Lung (tissue), 4 donors: ENCODE data around the genes ARHGEF33, SOS1 and PKDCC.

DNA sequence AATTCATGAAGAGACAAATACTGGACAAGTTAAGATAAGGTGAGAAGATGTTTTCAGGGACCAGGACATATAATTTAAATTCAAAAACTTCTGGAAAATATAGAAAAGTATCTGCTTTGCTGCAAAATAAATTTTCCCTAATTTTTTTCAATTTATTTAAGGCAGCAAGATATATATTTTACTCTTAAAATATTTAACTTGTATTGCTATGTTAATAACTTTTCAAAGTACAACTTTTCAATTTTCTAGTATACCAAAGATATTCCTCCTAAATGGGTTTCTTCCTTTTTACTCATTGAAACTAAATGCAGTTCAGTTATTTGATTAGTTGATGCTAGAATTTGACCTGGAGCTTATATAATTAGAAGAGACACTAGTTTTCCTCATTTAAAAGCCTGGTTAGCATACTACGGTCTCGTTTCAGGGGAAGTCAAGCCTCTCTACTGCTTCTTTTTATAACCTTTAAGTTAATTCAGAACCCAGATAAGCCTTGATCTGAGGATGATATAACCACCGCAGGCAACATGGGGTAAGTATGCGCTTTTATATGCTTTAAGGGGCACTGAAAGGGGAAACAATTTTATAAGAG, at the start of gene ARHGEF33:
Gene ARHGEF33 (plus strand): TSS at position 418 of the 589 bp plus-strand sequence.
- PRO-cap = no peak
- RAMPAGE, long total RNA = no peak
- RRBS = no CpG with 5 or more reads among the region's 4 CpGs

DNA sequence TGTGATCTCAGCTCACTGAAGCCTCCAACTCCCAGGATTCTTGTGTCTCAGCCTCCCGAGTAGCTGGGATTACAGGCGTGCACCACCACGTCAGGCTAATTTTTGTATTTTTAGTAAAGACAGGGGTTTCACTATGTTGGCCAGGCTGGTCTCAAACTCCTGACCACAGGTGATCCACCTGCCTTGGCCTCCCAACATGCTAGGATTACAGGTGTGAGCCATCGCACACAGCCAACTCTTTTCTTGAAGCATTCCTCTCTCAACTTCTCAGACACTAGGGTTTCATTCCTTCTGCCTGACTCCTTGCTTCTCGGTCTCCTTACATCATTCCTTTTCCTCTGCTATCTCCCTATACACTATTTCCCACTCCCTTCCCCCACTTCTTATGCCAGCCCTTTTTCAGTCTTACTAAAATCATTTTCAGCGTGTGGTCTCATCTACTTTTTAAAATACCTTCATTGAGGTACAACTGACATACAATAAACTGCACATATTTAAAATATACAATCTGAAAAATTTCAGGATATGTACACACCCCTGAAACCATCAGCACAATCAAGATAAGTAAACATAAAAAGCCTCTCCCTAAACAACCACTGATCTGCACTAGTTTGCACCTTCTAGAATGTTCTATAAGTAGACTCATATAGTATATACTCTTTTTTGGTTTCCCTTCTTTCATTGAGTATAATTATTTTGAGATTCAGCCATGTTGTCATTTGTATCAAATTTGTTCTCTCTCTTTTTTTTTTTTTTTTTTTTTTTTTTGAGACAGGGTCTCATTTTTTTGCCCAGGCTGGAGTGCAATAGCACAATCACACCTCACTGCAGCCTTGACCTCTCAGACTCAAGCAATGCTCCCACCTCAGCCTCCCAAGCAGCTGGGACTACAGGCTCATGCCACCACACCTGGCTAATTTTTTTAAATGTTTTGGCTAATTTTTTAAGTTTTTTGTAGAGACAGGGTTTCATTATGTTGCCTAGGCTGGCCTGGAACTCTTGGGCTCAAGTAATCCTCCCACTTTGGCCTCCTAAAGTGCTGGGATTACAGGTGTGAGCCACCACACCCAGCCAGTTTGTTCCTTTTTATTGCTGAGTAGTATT, 5.8 kb downstream of the SOS1 start:
- PRO-cap = no peak
- RAMPAGE, long total RNA = no peak
- RRBS = no CpG with 5 or more reads among the region's 6 CpGs

GRCh38 chr2:39120985-39121285, at the start of gene SOS1:
TSS of gene SOS1 (minus strand) at chr2:39121051.
- PRO-cap = bidirectional peak, plus-strand start at chr2:39121116, minus-strand start at chr2:39121035
- RAMPAGE, long total RNA = no peak
- RRBS = 1% methylated on average over 7 of the region's 23 CpGs

- PRO-cap = no peak
- RAMPAGE, long total RNA = no peak
- RRBS = no CpG with 5 or more reads among the region's 11 CpGs
Measured at GRCh38 chr2:39216847-39217374, 96.1 kb upstream of the SOS1 start.

DNA sequence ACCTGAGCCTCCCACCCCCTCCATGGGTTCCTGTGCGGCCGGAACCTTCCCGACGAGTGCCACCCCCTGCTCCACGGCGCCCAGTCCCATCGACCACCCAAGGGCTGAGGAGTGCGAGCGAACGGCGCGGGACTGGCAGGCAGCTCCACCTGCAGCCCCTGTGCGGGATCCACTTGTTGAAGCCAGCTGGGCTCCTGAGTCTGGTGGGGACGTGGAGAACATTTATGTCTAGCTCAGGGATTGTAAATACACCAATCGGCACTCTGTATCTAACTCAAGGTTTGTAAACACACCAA, 123.6 kb upstream of the SOS1 start:
- PRO-cap = no peak
- RAMPAGE, long total RNA = no peak
- RRBS = no CpG with 5 or more reads among the region's 15 CpGs

DNA sequence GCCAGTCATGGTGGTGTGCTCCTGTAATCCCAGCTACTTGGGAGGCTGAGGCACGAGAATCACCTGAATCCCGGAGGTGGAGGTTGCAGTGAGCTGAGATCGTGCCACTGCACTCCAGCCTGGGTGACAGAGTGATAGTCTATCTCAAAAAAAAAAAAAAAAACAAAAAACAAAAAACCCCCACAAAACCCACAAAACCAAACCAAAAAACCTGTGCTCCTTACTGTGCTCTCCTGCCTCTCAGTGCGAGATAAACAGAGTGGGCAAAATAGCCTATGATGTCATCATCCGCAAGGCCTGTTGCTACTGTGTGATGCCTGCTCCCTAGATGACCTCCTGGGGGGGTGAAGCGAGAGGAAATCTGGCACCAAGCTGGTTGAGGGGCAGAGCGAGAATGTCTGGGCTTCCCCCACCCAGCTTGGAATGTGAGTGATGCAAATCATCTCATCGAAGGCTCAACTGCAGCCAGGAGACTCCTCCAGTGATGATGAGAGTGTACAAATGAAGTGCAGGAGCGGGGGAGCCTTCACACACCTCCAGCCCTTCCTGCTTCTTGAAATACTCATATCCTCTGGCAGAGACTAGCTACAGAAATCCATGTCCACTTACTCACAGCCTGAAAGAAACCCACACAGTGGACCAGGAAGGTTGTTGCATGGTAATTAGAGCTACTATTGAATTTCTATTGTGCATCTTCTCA, 57.7 kb upstream of the MAP4K3 start:
- PRO-cap = no peak
- RAMPAGE, long total RNA = no peak
- RRBS = no CpG with 5 or more reads among the region's 9 CpGs

DNA sequence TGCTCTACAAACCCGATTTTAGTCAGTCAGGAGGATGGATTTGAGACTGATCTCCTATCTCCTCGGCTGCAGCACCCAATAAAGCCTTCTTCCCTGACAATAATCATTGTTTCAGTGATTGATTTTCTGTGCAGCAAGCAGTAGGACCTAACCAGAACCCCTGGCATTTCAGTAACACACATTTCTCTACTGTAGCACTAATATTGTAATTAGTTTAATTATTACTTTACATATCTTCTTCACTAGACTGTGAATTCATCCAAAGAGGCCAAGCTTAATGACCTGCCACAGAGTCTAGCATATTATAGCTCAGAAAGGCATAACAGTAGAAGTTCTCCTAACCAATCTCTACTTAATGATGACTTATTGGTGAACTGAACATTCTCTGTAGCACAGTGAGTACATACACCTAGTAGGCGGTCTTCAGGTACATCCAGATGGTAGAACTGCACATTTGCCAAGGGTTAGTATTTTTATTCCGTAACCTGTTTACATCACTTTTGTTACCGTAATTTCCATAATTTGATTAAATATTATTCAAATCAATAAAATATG, 69.9 kb downstream of the SLC8A1 start:
- PRO-cap = no peak
- RAMPAGE, long total RNA = no peak
- RRBS = no CpG with 5 or more reads among the region's 5 CpGs

GRCh38 chr2:40716965-40717345, 265.1 kb upstream of the SLC8A1 start:
- PRO-cap = no peak
- RAMPAGE, long total RNA = no peak
- RRBS = no CpG with 5 or more reads among the region's 2 CpGs

- PRO-cap = no peak
- RAMPAGE, long total RNA = no peak
Measured at GRCh38 chr2:41736384-41736599, 311.5 kb upstream of the PKDCC start.

DNA sequence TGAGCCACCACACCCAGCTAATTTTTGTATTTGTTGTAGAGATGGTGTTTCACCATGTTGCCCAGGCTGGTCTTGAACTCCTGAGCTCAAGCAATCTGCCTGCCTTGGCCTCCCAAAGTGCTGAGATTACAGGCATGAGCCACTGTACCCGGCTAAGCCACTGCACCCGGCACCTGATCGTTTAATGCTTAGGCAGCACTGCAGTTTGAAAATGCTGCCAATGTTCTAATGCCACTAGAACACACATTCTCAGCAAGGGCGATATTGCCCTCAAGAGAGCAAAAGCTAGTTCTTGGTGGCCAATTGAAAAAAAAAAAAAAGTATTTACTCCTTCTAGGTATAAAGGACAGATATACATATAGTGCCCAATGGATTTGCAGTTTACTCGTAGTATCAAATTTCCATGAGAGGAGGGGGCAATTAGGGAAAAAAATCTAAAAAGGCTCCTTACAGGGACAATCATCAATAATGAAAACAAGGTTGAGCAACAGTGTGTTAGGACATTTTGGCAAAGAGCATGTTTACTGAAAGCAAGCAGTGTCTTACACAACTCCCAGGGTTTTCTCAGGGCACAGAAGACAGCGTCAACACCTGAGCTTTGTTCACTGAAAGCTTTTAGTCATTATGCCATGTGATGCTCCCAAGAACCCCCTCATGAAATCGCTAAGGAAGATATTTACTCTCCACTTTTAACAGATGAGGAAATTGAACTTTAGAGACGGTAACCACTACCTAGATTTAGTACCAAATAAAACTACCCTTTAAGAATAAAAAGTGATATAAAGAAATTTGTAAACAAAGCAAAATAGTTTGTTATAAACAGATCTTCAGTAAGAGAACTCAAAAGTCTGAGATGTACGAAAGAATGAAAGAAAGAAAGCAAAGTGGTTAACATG, 199.8 kb upstream of the PKDCC start:
- PRO-cap = no peak
- RAMPAGE, long total RNA = no peak
- RRBS = no CpG with 5 or more reads among the region's 9 CpGs

DNA sequence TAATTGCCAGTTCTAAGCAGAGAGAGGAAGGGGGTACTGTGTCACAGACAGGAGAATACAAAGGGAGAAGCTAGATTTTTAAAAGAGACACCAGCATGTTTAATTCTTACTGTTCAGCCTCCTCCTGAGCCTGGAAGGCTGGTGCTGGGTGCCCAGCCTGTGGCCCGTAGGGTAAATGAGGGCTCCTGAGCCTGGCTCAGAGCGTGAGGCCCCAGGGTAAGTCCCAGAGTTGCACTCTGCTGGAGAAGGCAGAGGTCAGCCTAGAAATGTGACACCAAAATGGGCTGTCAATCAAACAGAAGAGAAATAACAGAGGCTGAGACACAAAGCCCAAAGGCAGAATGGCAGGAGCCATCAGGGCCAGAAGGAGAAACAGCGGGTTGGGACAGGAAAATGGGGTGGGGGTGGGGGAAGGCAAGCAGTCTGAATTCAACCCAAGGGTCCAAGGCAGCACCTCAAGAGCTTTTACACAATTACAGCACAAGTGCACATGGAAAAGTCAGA, 58.0 kb upstream of the PKDCC start:
- PRO-cap = no peak
- RAMPAGE, long total RNA = no peak
- RRBS = no CpG with 5 or more reads among the region's 3 CpGs

DNA sequence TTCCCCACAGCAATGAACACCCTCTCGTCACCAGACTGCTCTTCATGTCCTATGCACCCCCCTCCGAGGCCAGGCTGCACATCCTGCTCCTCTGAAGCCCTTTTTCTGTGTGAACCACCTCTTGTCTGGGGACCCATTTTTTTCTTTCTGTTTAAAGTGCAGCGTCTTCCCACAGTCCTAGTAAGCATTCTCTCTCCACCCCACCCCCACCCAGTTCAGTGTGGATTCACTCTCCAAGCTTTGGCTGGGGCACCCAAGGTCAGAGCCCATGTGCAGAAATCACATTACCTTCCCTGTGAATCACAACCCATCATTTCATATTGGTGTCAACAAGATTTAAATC, 26.4 kb upstream of the PKDCC start:
- PRO-cap = no peak
- RAMPAGE, long total RNA = no peak
- RRBS = no CpG with 5 or more reads among the region's 3 CpGs

DNA sequence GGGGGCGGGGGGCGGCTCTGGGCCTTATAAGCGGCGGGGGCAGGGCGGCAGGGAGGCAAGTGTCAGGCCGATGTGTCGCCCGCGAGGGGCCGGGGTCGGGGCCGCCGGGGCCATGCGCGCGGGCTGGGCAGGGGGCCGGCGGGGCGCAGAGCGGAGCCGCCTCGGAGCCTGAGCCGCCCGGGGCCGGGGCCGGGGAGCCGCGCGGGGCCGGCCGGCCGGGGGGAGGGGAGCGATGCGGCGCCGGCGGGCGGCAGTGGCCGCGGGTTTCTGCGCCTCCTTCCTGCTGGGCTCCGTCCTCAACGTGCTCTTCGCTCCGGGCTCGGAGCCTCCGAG, at the start of gene PKDCC:
Gene PKDCC (plus strand): TSS at position 54 of the 333 bp plus-strand sequence.
- PRO-cap = bidirectional peak, plus-strand start at position 58 of the sequence, minus-strand start outside the sequence
- RAMPAGE, long total RNA = no peak
- RRBS = 1% methylated on average over 20 of the region's 47 CpGs

GRCh38 chr2:42060649-42060955, 12.8 kb downstream of the PKDCC start:
- PRO-cap = no peak
- RAMPAGE, long total RNA = no peak
- RRBS = no CpG with 5 or more reads among the region's 2 CpGs

DNA sequence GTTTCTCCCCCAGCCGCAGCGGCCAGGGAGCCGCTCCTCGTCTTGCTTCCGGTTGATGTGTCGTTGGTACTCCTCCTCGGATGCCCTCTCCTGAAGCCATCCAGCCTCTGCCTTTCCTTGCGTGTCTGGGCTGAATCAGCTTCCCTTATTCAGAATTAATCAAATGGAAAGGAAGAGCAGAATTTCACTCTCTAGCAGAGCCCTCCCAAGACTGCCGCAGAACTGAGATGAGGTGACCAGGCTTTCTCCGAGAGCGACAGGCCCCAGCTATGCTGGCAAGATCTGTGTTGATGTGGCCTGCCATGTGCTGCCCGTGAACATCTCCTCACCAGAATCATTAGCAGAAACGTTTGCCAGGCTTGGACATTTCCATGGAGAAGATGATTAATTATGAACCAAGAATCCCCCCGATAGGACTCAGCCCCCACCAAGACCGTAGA, 22.8 kb downstream of the COX7A2L start:
- PRO-cap = no peak
- RAMPAGE, long total RNA = no peak
- RRBS = no CpG with 5 or more reads among the region's 15 CpGs

DNA sequence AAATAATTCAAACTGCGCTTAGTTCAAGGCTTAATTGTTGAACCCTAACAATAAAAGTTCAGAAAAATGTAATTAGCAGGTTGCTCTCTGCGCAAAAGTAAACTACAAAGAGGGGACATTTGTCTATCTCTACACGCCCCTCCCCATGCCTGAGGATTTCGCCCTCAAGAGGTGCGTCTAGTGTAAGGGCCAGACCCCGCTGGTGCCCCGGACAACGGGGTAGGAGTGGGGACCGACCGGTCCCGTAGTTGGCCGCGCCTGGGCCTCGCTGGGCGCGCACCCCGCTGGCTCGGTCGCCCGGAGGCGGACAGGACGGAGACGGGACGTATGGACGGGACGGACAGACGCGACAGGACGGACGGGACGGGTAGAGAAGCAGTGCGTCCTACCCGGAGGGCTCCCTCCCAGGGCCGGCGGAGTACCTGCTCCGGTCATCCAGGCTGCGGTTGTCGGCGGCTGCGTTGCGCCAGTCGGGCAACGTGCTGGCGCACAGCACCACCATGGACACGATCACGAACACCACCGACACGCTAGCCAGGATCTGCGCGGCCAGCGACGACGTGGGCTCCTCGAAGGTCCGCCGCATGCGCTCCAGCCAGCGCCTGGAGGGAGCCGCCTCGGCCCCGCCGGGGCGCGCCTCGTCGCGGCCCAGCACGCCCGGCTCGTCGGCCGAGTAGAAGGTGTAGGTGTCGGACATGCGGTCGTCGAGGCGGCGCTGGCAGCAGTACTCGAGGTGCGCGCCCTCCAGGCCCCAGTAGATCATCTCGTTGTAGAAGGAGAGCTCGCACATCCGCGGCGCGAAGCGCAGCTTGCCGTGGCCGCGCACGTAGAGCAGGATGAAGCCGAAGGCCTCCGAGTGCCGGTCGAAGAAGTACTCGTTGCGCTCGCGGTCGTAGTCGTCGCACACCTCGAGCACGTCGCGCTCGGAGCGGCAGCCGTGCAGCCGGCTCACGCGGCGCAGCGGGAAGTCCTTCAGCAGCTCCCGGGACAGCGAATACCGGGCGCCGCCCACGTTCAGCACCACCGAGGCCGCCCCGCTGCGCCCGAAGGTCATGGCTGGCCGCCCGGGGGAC, 998 bp downstream of the KCNG3 start:
- PRO-cap = no peak
- RAMPAGE, long total RNA = no peak
- RRBS = 18% methylated on average over 40 of the region's 128 CpGs

DNA sequence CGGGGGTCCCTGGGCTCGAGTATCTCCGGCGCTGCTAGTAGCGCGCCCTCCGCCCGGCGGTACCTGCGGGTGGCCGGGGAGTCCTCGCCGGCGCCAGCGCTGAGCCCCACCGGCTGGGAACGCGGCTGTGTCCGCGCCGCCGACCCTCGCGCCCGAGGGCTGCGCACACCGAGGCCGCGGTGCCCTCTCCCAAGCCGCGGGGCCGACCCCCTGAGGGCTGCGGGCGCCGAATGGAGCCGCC, 208 bp downstream of the KCNG3 start:
- PRO-cap = no peak
- RAMPAGE, long total RNA = no peak
- RRBS = no CpG with 5 or more reads among the region's 36 CpGs

- PRO-cap = no peak
- RAMPAGE, long total RNA = no peak
- RRBS = 1% methylated on average over 3 of the region's 20 CpGs
Measured at GRCh38 chr2:42569094-42569776, 803 bp downstream of the MTA3 start.

- PRO-cap = no peak
- RAMPAGE, long total RNA = no peak
- RRBS = no CpG with 5 or more reads among the region's 2 CpGs
Measured at GRCh38 chr2:42725700-42725921, 38.3 kb downstream of the OXER1 start.

DNA sequence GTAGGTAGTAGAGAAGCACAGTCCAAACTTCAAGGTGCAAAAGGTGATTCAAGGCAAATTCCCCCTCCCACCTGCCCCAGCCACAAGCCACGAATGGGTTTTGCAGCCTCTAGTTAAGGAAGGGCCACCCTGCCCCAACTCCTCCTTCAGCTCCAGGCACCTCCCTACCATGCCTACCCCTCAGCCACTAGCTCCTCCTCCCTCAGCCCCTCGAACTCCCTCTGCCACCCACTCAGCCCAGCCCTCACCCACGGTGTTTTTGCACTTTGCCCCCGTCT, 4.6 kb downstream of the HAAO start:
- PRO-cap = no peak
- RAMPAGE, long total RNA = no peak
- RRBS = no CpG with 5 or more reads among the region's 4 CpGs